NCI-H460 (cell line): Measurements from ENCODE around the genes SMARCD2 and CD79B.

DNA sequence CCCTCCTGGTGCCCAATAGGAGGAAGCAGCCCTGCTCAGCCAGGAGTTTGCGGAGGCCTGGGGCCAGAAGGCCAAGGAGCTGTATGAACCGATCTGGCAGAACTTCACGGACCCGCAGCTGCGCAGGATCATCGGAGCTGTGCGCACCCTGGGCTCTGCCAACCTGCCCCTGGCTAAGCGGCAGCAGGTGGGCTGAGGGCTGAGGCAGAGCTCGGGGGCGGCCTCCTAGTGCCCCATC lies 970 bp downstream of the ACE start:
RAMPAGE:
- cytosol, long total RNA, result no peak
- long total RNA, result no peak
- nucleus, long total RNA, result no peak

RAMPAGE:
- cytosol, long total RNA, result no peak
- long total RNA, result no peak
- nucleus, long total RNA, result no peak
Observed at GRCh38 chr17:63633525-63634680, 11.7 kb downstream of the MAP3K3 start.

RAMPAGE:
- cytosol, long total RNA, result no peak
- long total RNA, result no peak
- nucleus, long total RNA, result no peak
Observed at GRCh38 chr17:63701198-63701817, 1.4 kb upstream of the LIMD2 start.

DNA sequence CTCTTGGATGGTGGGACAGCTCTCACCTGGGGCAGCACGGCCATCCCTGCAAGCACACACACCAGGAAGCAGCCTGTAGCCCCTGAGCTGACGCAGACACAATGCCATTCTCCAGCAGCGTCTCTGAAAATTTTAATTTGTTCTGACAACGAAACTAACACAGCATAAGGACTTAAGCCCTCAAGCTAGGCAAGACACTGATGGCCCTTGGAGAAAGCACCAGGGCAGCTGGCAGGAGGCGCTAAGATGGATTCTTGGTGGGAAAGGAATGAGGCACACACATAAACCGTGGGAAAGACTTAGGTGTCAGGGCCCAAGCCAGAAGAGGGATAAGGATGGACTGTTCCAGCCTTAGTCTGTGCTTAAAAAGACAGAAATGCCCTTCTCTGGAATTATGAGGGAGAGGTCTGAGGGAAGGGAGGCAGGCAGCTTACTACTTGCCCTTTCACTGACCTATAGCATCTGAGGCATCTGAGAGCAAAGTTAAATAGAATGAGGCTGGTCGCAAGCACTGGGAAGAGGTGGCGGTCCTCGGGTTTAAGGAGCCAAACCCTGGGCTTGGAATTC lies 2.9 kb upstream of the LIMD2 start:
RAMPAGE:
- cytosol, long total RNA, result no peak
- long total RNA, result no peak
- nucleus, long total RNA, result no peak

RAMPAGE:
- cytosol, long total RNA, result no peak
- long total RNA, result no peak
- nucleus, long total RNA, result no peak
Observed at GRCh38 chr17:63751831-63752149, 10.2 kb upstream of the STRADA start.

DNA sequence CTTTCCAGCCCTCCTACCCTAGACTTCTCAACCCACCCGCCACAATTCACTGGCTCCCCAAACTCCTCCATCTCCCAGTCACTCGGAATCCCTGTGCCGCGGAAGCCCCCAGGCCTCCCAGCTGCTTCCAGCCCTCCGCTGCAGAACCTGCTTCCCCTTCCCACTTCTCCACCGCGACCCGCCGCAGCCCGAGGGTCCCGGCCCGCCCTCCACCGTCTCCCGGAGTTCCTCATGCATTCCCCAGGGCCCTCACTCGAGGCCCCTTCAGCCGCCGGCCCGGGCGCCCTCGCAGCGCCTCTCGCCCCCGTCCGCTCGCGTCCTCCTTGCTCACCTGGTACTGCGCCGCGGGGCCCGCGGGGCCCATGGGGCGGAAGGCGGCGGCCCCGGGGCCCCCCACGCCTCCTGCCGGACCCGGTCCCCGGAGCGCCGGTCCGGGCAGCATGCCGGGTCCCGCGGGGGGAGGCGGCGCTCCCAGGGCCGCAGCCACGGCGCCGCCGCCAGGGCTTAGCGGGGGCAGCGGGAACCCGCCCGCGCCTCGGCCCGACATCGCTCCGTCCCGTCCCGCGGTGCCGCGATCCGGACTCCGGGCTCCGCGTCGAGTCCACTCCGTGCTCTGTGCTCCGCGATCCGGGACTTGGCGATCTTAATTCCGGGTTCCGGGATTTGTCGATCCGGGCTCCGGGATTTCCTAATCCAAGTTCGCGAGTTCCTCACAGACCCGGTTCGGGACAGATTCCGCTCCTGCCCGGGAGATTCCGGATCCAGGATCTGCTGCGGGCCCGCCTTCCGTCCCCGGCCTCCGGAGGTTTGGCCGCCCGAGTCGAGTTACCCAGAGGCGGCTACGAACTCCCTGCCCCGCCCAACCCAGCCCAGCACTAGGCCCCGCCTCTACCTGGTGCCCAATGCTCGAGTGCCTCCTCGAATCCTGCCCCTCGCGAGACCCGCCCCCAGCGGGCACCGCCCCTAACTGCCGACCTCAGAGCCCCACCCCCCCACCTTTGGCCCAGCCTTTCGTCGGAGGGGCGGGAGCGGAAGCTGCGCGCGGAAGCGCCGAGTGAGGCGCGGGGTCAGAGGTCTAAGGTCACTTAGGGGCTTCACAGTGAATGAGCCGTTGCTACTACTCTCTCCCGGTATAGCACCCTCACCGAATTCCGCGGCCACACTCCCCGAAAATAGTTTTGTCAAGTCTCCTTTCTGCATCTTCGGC lies at the start of gene SMARCD2:
Gene SMARCD2 (minus strand): TSS at position 558 of the 1,207 bp plus-strand sequence.
RAMPAGE:
- cytosol, long total RNA, result no peak
- long total RNA, result no peak
- nucleus, long total RNA, result no peak

DNA sequence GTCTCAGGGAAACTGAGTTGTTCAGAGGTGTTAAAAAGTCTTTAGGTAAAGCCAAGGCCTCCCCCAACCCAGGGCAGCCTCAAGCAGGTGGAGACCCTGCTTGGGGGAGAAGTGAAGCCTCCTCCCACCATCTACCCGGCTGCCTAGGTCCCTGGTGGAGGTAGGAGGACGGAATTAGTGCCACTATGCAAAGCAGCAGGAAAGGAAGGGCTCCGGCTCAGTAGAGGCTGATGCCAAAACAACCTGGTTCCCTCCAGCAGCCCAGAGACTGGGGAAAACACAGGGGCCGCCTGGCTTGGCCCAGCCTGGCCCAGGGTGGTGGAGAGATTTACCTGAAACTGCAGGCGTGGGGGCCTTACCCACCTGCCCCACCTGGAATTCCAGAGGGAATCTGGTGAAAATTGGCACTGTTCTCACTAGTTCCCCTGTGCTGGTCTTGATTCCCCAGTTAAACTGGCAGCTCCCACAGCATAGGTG lies 4.7 kb downstream of the CD79B start:
RAMPAGE:
- cytosol, long total RNA, result no peak
- long total RNA, result no peak
- nucleus, long total RNA, result no peak

DNA sequence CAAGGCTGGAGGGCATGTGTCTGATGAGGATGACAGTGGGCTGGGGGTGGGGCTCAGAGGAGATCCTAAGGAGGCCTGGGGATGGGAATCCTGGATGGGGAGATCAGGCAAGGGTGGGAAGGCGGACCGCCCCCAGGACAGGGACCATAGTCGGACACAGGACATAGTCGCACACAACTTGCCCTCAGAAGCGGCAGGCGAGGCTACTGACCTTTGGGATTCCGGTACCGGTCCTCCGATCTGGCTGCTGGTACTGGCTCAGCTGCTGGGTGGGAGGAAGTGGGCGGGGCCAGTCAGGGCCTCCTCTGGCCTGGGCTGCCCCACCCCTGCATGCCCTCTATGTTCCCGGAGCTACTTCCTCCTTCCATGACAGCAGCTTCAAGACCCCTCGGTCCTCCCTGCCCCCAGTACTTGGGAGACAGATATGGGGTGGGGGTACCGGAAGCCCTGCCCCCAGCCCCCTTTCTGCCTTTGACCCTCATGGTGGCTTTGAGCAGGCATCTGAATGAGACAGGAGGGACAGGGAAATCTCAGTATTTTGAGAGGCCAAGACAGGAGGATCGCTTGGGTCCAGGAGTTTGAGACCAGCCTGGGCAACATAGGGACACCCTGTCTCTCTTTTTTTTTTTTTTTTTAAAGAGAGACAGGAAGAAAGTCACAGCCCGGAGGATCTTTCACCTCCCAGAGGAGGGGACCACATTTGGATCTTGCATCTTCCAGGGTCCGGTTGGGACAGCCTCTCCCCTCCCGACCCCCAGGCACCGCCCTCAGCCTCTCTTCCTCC lies 815 bp downstream of the CD79B start:
RAMPAGE:
- cytosol, long total RNA, result no peak
- long total RNA, result no peak
- nucleus, long total RNA, result no peak

DNA sequence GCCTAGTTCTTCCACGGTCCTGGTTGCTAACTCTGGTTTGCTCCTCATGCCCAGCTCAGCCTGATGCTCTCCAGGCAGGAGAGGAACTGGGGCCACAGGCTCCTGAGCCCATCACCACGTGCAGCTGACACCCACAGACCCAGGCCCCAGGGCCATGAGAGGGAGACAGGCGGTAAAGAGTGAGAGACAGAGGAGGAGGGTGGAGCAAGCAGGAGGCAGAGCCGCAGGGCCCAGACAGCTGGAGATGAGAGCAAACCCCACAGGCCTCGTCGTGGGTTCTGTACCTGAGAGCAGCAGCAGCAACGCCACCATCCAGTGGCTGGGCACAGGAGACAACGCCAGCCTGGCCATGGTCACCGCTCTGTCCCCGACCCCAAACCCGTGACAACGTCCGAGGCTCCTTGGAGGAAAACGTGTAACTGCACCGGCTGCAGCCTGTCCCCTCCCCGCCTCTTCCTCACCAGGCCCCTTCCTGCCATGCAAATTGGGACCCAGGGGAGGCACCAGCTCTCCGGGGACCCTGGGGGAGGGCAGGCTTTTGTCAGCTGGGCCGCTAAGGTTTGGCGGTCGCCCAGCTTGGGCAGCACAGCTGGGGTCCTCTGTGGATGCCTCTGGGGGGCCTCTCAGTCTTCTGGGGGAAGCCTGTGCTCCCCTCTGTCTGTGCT lies at the start of gene CD79B:
Gene CD79B (minus strand): TSS at position 421 of the 665 bp plus-strand sequence.
RAMPAGE:
- cytosol, long total RNA, result no peak
- long total RNA, result no peak
- nucleus, long total RNA, result no peak

GRCh38 chr17:63969081-63969654 lies 3.5 kb downstream of the SCN4A start:
RAMPAGE:
- cytosol, long total RNA, result no peak
- long total RNA, result no peak
- nucleus, long total RNA, result no peak

DNA sequence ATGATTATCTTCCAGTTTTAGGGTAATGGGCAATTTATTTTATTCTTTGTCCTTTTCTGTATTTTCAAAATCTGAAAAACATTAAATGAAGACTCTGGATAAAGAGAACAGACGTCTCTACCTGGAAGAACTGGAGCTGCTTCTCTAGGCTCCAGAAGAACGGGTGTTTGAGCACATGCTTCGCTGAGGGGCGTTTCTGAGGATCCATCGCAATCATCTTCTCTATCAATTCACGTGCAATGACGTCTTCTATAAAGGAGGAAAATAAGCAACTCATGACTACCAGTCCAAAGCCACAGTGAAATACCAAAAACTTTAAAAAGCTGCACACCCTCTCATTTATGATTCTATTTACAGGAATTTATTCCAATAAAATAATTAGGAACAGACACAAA lies 27.3 kb upstream of the ICAM2 start:
RAMPAGE:
- cytosol, long total RNA, result no peak
- long total RNA, result no peak
- nucleus, long total RNA, result no peak

RAMPAGE:
- cytosol, long total RNA, result no peak
- long total RNA, result no peak
- nucleus, long total RNA, result no peak
Observed at GRCh38 chr17:64051166-64051560, 30.7 kb upstream of the ICAM2 start.

DNA sequence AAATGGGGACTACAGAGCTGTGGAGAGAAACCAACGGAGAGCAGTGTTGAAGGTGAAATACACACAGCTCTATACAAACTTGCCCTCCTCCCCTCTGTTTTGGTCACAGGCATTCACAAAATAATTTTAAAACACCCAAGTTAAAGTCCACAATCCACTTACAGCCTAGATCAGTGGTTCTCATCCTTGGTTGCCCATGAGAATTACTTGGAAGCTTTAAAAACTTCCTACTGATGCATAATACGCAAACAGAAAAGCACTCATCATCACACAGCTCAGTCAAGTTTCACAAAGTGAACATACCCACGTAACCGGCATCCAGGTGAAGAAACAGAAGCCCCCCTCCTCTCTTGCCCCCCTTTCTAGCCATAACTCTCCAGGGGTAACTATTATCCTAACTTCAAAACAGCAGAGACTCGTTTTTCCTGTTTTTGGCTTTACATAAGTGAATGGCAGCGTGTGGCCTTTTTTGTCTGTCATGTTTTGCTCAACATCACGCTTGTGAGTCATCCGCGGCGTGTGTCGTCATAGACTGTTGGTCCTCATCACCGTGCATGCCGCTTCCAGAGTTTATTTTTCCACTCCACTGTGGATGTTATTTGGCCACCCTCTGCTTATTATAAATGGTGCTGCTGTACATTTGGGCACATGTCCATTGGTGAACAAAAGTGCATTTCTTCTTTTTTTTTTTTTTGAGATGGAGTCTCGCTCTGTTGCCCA lies 52.7 kb downstream of the ERN1 start:
RAMPAGE:
- cytosol, long total RNA, result no peak
- long total RNA, result no peak
- nucleus, long total RNA, result no peak

DNA sequence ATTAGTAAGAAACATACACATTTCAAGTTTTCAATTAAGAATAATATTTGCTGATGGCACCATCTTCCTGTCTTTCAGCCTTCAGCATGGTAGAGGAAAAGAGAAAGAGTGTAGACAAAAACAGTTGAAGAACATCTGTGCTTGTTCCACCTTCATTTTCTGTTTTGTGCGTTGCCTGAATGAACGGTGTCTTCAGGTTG lies 59.9 kb upstream of the TEX2 start:
RAMPAGE:
- cytosol, long total RNA, result no peak
- long total RNA, result no peak
- nucleus, long total RNA, result no peak

RAMPAGE:
- cytosol, long total RNA, result no peak
- long total RNA, result no peak
- nucleus, long total RNA, result no peak
Observed at GRCh38 chr17:64378976-64379390, 11.7 kb downstream of the PECAM1 start.

GRCh38 chr17:64380876-64381529 lies 9.7 kb downstream of the PECAM1 start:
RAMPAGE:
- cytosol, long total RNA, result no peak
- long total RNA, result no peak
- nucleus, long total RNA, result no peak

RAMPAGE:
- cytosol, long total RNA, result no peak
- long total RNA, result no peak
- nucleus, long total RNA, result no peak
Observed at GRCh38 chr17:64396013-64396593, 5.4 kb upstream of the PECAM1 start.

RAMPAGE:
- cytosol, long total RNA, result no peak
- long total RNA, result no peak
- nucleus, long total RNA, result no peak
Observed at GRCh38 chr17:64441927-64443029, 6.6 kb upstream of the MILR1 start.

GRCh38 chr17:64496458-64496701 lies 474 bp downstream of the POLG2 start:
RAMPAGE:
- cytosol, long total RNA, result no peak
- long total RNA, result no peak
- nucleus, long total RNA, result no peak

GRCh38 chr17:64507258-64508106 lies 705 bp downstream of the CEP95 start:
RAMPAGE:
- cytosol, long total RNA, result no peak
- long total RNA, result no peak
- nucleus, long total RNA, result no peak